Aortic smooth muscle cell (primary cell): ENCODE measurements around the genes WDR87 and DPF1.

DNA sequence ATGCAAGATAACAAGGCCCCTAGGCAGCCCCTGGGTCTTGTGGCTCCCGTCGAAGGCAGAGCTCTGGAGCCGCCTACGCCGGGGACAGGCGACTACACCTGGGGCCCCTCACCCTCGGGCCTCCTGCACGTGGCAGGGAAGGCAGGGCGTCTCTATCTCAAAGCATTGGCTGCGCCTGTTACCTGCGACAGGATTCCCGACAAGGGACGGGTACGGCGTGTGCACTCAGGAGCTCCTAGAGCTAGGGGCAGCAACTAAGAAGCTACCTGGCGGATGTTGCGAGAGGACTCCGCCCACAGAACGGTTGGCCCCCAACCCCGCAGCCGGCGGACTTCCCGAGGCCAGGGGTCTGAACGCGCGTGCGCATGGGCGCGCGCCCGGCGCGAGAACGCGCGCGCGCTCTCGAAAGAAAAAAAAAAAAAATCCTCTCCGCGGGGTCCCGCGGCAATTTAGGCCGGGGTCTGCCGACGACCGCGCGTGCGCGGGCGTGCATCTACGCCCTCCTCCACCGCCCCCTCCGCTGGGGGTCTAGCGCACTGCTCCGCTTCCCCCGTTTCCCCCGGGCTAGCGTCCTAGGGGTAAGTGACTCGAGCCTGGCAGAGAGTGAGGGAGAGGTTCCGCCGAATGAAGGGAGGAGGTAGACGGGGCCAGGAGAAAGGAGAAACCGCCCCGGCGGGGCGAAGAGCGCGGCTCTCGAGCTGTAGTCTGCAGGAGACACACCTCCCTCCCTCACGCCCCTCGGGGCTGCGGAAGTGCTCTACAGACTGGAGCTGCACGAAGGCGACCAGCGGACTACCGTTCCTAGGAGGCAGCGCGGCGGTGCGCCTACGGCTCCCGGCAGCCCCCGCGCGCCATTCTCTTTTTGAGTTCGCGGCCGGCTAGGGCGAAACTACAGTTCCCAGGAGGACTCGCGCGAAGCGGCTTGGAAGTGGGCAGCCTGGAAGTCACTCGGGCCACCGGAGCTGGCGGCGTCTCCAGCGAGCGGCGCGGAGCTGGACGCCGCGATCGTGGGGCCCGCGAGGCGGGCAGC, at the start of gene WDR87:
Gene WDR87, minus strand, starts transcription at position 278 of the 1,030 bp plus-strand sequence.
- RRBS = 2% methylated on average over 59 of the region's 110 CpGs

- RRBS = no CpG with 5 or more reads among the region's 4 CpGs
Observed at GRCh38 chr19:37939828-37940194, 32.8 kb downstream of the SIPA1L3 start.

DNA sequence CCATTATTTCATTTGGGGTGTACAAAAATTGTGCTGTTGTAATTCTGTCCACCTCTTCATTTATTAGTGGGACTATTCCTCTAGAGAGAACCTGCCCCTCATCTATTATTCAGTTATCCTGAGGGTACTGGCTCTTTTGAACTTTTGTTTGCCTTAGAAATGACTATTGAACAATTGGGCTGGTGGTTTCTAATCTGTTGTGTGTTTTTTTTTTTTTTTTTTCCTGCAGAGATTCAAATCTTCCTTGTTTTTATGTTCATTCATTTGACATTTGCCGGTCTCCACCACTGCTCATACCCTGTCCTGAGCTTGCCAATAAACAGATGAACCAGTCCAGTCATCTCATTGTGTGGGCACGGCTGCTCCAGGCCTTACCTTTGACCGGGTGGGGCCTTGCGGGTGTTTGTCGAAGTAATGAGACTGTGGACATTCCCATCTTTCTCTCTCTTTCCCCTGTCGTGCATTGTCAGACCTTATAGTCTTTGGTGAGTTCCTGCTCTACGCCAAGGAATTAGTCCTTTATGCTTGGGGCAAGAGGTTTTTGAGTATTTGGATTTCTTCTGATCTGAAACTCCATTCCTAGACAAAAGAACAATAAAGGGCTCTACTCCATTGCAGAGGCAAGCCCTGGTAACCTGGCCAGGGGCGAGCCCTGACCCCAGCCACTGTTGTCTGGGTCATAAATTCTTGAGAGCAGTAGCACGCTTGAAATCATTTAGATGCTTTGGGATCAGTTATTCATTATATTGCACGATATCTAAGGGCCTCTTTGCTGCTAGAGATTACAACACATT, 34.4 kb downstream of the SIPA1L3 start:
- RRBS = 78% methylated on average over 3 of the region's 10 CpGs

DNA sequence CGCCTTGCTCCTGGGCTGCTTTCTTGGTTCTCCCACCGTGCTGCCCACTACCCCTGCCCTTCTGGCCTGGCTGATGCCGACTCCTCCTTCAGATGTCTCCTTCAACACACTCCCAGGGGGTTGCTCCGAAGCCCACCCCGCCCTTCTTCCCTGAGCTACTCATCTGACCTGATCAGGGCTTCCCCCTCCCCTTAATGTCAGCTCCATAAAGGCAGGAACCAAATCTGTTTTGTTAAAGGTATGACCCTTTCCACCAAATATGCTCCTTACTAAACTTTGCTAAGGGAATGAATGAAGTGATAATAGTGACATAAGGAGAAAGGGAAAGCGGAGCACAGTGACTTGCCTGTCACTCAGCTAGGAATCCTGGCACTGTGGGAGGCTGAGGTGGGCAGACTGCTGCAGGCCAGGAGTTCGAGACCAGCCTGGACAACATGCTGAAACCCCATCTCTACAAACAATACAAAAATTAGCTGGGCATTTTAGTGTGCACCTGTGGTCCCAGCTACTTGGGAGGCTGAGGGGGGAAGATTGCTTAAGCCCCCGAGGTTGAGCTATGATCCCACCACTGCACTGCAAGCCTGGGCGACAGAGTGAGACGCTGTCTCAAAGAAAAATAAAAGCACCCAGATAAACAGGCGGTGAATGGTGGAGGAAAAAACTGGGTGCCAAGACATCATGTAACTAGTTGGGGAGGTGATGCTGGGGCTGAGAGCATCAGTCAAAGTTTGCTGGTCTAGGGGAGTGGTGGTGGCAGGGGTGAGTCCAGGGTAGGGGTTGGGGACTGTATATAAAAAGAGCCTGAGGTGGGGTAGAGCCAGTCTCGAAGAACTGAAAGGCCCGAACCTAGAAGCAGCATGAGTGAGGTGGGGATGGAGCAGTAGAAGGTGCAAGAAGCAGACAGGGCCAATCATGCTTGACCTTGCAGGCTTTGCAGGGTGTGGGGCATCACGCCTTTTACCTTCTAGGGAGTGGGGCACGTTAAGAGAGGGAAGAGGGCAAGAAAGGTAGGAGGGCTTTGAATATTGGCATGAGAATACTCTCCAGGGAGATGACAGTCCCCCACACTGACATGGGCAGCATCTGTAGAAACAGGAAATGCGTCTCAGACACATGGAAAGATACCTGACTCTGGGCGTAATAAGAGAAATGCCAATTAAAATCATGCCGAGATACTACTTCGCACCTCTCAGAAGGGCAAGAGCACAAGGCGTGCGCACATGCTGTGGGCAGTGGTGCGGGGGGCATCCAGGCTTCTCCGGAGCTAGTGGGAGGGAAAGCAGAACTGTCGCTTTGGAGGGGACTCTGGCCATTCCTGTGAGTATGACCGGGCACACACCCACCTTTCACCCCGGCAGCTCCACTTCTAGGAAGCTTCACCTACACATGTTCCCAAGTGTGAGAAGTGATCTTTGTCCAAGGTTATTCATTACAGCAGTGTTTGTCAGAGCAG, 98.9 kb downstream of the SIPA1L3 start:
- RRBS = 90% methylated on average over 3 of the region's 26 CpGs

GRCh38 chr19:38024904-38025696, 118.1 kb downstream of the SIPA1L3 start:
- RRBS = no CpG with 5 or more reads among the region's 19 CpGs

- RRBS = no CpG with 5 or more reads among the region's 9 CpGs
Observed at GRCh38 chr19:38055129-38055863, 148.3 kb downstream of the SIPA1L3 start.

DNA sequence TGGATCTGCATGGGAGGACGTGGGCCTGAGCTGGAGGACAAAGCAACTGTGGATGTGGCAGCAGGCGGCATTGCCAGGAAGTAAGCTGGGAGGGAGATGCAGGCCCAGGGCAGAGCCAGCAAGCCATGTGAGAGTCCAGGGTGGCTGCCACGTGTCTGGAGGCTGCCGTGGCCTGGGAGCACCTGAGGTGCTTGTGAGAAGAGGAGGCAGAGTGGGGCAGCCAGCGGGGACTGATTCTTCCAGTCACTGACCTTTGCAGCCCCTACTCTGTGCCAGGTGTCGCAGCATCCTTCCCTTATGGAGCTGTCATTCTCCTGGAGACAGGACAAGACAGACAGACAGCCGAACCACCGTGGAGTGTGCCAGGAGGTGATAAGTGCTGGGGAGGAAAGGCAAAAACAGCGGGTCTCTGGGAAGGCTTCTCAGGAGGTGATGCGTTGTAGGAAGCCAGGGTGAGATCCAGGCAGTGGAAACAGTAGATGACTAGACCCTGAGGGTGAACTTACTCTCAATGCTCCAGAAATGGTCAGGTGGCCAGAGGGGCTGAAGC, 51.8 kb downstream of the DPF1 start:
- RRBS = no CpG with 5 or more reads among the region's 10 CpGs

DNA sequence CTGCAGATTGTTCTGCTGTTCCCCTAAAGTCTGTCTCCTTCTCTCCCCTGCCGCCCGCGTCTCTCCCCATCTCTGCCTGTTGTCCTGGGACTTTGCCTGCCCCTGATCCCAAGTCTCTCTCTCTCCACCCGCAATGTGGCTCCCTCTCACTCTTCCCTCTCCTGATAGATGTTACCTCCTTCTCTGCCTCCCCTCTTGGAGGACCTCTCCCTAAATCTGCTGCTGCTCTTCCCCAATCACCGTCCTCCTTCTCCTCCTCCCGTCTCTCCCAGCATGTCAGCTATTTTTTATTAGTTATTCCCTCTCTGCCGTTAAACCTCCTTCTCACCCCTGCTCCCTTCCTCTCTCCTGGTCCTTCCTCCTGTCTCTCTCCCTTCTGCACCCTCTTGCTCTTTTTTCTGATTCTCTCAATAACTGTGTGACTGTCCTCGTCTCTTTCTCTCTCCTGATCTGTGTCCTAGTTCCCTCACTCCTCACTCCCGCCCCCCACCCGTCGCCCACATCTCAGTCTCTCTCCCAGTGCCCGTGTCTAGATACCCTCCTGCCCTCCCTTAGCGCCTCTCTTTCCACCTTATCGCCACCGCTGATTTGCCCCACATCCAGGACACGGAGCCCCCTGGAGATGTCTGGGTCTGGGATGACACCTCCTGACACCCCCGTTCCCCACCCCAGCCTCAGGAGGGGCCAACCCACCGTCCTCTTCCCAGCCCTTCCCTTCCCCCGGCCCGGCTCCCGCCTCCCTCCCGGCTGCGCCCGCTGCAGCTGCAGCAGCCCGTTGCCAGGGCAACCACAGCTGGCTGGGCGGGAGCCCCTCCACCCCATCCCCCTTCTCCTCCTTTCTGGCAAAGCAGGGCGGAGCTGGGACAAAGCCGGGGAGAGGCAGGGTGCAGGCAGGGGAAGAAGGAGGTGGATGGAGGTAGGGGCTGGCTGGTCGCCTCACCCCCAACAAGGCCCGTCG, 13.7 kb downstream of the DPF1 start:
- RRBS = 6% methylated on average over 4 of the region's 31 CpGs

- RRBS = 1% methylated on average over 38 of the region's 68 CpGs
Observed at GRCh38 chr19:38223642-38224688, at the start of gene DPF1. TSS of gene DPF1 (minus strand) at chr19:38224222.

GRCh38 chr19:38263671-38263912, 781 bp upstream of the SPINT2 start:
- RRBS = no CpG with 5 or more reads among the region's 3 CpGs

GRCh38 chr19:38383232-38383723, 4.6 kb downstream of the GGN start:
- RRBS = 100% methylated on average over 1 of the region's 10 CpGs

DNA sequence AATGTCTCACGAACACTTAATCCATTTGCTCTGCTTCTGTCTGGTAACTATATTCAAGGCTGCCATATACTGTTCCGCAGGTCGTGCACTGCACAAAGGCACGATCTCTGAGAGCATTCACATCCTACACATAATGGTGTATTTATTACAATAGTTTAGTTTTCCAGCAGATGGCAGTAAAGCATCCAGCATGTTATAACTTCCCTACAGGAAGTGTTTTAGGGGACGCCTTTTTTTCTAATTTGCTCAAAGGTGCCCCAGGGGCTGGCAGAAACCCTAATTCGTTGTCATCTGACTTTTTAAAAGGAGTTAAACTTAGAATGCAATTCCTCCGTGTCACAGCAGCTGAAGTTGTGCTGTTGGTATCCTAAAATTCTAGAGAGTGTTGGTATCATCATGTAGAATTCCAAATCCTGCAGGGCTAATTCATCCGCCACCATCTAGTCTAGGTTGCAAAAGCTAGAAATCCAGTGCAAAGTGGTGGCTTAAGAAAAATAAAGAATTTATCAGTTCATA, 73.3 kb downstream of the MAP4K1 start:
- RRBS = no CpG with 5 or more reads among the region's 8 CpGs

GRCh38 chr19:38671601-38672312, 24.3 kb downstream of the ACTN4 start:
- RRBS = no CpG with 5 or more reads among the region's 13 CpGs

GRCh38 chr19:38678302-38679048, 31.0 kb downstream of the ACTN4 start:
- RRBS = no CpG with 5 or more reads among the region's 14 CpGs

- RRBS = no CpG with 5 or more reads among the region's 10 CpGs
Observed at GRCh38 chr19:38685713-38686612, 38.5 kb downstream of the ACTN4 start.

GRCh38 chr19:38713704-38714827, 30.2 kb downstream of the CAPN12 start:
- RRBS = 89% methylated on average over 4 of the region's 31 CpGs

DNA sequence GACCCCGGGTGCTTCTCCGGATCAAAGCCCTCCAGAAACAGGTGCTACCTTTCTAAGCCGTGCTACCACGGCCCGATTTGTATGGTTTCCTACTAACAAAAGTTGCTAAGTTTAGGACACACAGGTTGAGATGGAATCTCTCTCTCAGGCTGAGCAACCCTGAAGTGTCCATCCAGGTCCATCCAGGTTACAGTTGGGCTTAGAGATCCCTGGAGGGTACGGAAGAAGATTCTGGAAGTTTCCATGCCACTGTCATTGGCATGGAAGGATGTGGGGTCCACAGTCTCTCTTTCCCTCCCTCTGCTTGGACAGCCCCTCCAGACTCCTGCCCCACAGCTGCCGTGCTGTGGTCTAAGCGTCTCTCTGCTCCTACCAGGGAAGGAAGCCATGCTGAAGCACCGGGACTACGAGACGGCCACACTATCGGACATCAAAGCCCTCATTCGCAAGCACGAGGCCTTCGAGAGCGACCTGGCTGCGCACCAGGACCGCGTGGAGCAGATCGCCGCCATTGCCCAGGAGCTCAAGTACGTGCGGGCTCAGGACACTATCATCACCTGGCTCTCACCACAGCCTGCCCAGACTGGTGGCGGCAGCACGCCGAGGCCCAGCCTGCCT, 23.0 kb downstream of the CAPN12 start:
- RRBS = no CpG with 5 or more reads among the region's 26 CpGs

- RRBS = no CpG with 5 or more reads among the region's 7 CpGs
Observed at GRCh38 chr19:38730547-38730742, 13.8 kb downstream of the CAPN12 start.

DNA sequence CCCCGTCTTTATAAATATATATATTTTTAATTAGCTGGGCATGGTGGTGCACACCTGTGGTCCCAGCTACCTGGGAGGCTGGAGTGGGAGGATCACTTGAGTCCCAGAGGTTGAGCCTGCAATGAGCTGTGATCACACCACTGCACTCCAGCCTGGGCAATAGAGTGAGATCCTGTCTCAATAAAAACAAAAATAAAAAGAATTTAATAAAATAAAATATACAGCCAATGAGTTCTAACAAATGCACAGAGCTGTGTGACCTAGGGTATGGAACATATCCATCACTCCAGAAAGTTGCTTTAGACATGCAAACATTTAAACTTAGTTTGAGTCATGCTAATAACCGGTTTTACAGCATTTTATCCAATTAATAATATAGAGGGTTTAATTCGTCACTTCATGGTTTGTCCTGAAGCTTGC, 10.4 kb downstream of the LGALS7B start:
- RRBS = no CpG with 5 or more reads among the region's 3 CpGs

DNA sequence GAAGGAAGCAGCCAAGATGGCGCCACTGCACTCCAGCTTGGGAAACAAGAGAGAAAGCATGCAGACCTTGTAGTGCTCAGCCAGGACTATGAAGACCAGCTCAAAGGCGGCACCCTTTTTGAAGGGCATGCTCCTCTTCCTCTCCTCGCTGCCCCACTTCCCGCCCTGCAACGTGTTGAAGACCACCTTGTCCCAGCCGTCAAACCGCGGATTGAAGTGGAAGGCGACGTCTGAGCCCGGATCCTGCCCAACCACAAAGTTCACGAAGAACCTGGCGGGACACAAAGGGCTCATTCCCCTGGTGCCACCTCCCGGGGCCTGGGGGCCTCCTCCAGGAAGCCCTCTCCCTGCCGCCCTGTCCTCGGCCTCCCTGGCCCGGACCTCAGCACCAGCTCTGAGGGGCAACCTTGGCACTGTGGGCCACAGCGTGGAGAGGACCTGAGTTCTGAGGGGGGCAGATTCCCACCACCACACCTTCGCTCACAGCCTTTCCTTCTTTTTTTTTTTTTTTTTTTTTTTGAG, 4.0 kb downstream of the LGALS4 start:
- RRBS = 74% methylated on average over 6 of the region's 19 CpGs